Skeletal muscle satellite cell (primary cell): Measurements from ENCODE around the gene PEG3.

GRCh38 chr19:55406297-55407560 is 859 bp downstream of the UBE2S start:
- CAGE, long polyA plus RNA = no peak

DNA sequence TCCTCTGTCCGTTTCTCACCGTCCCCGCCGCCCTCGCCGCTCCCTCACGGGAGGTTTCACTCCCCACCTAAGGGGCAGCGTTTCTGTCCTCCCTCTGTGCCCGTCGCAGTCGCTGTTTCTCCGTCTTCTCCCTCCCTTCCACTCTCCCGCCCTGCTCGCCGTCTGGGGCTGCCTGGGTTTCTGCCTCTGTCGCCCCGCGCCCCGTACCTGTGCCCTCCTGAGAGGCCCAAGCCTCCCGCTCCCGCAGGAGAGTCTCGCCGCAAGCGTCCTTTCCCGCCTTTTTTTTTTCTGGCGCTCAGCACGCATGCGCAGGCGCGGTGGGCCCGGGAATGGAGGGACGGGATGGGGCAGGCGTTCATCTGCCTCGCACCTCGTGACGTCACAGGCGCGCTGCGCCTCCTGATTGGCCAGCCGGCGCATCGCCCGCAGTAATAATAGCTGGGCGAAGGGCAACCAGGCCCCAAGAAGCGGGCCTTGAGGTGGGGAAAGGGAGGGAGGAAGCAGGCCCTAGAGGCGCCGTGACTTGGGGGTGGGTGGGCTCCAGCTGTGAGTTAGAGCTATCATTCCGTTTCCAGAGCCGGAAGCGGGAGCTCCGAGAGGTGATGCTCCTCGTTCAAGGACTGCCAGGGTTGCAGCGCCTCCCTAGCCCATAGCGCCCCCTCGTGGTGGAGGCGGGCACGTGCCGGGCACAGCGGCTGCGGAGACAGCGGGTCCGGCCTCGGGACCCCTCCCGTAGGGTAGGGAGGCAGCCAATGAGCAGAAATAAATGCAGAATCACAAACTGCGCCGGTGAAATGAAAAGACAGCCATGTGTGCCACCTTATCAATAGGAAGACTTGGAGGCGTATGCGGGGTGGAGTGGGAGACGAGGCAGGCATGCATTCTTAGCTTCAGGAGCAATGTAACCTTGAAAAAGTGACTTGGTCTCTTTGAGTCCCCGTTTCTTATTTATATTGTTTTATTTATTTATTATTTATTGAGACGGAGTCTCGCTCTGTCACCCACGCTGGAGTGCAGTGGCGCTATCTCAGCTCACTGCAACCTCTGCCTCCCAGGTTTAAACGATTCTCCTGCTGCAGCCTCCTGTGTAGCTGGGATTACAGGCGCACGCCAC is 15.7 kb downstream of the SSC5D start:
- CAGE, long polyA plus RNA = no peak

DNA sequence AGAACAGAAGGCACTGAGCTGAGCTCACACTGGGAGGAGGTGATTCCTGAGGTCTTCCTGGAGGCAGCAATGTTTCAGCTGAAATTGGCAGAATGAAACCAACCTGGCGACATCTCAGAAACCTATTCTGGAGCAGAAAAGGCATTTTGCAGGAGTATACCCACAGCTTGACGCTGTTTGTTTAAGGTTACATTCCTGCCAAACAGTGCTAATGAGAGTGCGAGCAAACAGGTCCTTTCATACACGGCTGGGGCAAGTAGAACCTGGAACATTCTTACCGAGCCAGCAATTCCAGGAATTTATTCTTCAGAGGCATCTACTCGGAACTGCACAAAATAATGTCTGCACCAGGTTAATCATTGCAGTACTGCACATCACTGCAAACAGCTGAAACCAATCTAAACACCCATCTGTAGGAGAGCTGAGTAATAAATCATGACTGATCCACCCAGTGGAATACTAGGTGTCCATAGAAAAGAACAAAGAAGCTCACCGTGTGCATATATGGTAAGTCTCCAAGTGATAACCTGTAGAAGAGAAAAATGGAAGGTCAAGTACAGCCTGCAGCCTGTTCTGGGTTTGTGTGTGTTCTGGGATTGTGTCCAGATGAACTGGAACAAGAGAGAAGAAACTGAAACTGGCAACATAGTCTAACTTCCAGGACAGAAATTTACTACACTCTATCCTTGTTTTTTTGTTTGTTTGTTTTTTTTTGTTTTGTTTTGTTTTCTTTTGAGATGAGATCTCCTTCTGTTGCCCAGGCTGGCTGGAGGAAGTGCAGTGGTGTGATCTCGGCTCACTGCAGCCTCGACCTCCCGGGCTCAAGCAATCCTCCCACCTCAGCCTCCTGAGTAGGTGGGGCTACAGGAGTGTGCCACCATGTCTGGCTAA is 1.3 kb upstream of the ZNF579 start:
- CAGE, long polyA plus RNA = no peak

- CAGE, long polyA plus RNA = no peak
Observed at GRCh38 chr19:55640471-55640876, 328 bp upstream of the ZNF580 start.

- CAGE, long polyA plus RNA = no peak
Observed at GRCh38 chr19:55642425-55642729, 1.1 kb upstream of the ZNF581 start.

DNA sequence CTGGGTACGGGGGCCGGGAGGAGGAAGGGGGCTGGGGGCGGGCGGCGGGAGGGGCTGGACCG is 153 bp downstream of the ZNF581 start:
- CAGE, long polyA plus RNA = no peak

DNA sequence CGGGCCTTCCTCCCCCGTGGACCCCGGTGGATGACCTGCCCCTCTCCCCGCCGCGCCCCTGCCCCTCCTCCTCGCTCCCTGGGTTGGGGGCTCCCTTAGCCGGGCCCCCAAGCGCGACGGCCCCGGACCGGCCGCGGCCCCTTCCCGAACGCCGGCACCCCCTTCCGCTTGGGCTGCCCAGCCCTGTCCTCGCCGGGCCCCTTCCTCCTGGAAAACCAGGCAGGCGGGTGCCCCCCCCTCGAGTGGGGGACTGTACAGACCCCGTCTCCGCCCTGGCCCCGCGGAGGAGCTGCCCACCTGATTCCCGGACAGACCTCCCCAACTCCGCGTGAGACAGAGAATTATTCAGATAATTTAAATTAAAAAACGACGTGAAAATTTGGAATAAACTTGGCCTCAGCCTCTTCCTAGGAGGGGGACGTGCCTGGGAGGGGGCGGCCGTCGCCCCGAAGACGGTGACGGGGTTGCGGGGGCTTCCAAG is 2.0 kb upstream of the U2AF2 start:
- CAGE, long polyA plus RNA = no peak

DNA sequence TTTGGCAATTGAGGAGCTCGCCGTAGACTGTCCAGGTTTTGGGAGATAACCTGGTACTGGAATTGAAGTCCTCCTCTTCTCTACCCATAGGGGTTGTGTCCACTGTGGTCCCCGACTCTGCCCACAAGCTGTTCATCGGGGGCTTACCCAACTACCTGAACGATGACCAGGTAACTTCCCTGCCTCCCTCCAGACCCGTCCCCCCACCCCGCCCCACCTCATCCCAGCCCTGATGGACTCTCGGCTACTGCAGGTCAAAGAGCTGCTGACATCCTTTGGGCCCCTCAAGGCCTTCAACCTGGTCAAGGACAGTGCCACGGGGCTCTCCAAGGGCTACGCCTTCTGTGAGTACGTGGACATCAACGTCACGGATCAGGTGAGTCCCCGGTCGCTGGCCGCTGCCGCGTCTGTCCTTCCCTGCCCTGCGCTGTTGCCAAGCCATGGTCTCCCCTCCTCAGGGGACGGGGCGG is 6.6 kb upstream of the EPN1 start:
- CAGE, long polyA plus RNA = no peak

GRCh38 chr19:55668887-55669243 is 6.2 kb upstream of the EPN1 start:
- CAGE, long polyA plus RNA = no peak

DNA sequence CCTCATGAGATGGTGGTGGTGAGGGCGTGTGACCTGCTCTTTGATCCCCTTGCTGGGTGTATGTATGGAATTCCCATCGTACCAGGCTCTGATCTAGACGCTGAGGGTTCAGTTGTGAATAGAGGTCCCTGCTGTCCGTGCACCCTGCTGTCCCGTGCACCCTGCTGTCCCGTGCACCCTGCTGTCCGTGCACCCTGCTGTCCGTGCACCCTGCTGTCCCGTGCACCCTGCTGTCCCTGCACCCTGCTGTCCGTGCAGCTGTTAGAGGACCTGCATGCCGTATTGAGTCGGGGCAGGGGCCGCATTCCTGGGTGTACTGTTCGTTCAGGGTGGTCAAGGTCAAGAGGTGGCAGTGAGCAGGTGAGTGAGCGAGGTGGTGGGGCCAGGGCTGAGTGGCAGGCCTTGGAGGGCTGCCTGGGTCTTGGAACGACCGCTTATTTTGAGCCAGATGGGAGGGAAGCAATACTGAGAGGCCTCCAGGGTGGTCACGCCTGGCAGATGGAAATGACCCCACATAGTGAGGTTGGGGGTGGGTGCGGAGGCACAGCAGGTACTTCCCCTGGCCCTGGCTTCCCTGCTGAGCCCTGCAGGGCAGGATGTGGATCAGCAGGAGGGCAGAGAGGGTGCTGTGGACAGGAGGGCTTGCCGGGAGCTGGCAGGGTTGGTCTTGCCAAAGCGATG is 4.6 kb upstream of the EPN1 start:
- CAGE, long polyA plus RNA = no peak

GRCh38 chr19:55675817-55676379 is 872 bp downstream of the EPN1 start:
- CAGE, long polyA plus RNA = no peak

- CAGE, long polyA plus RNA = no peak
Observed at GRCh38 chr19:55676836-55677635, 2.0 kb downstream of the EPN1 start.

GRCh38 chr19:55705665-55706171 is 30.7 kb downstream of the EPN1 start:
- CAGE, long polyA plus RNA = no peak

DNA sequence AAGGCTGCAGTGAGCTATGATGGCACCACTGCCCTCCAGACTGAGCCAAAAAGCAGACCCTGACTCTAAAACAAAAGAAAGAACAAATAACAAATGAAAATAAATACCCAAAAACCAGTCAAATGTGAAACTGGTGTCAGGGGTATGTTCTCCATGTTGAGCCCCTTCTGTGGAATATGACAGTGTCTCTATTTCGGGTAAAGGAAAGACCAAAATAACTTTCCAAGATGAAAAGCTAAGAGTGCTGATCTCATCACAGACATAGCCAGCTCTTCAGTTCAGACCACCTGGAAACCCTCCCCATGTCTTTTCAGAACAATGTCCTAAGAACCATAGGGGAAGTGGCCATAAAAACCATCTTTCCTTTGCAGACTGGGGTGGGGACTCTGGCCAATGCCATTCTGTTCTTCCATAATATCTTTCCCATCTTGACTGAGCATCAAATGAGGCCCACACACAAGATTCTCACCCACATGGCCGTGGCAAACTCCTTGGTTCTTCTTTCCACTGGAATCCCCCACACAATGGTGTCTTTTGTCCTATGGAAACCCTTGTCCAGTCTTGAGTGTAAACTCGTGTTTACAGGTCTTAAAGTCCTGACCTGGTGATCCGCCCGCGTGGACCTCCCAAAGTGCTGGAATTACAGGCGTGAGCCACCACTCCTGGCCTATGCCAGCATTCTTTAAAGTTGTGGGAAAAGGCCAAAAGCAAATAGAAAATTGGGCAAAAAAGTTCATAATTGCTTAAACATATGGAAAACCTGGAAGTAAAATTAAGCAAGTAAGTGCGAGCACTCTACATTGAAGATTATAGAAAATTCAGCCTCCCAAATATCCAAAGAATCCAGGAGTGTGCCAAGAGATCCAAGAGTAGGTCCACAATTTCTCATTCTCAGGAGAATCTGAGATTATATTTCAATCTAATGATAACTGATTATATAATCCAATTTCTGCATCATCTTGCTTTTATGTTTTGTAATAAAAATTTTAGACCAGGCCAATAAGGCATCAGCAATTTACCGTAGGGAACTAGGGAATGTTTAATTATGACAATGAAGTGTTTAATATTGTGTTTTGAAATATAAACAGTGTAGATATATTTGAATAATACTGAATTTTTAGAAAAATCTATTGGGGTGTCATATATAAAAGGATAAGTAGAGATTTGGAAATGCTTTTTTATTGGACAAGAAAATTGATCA is 30.5 kb downstream of the NLRP9 start:
- CAGE, long polyA plus RNA = no peak

- CAGE, long polyA plus RNA = no peak
Observed at GRCh38 chr19:56085725-56086381, 35.2 kb downstream of the ZNF787 start.

GRCh38 chr19:56106233-56106881 is 14.7 kb downstream of the ZNF787 start:
- CAGE, long polyA plus RNA = no peak

DNA sequence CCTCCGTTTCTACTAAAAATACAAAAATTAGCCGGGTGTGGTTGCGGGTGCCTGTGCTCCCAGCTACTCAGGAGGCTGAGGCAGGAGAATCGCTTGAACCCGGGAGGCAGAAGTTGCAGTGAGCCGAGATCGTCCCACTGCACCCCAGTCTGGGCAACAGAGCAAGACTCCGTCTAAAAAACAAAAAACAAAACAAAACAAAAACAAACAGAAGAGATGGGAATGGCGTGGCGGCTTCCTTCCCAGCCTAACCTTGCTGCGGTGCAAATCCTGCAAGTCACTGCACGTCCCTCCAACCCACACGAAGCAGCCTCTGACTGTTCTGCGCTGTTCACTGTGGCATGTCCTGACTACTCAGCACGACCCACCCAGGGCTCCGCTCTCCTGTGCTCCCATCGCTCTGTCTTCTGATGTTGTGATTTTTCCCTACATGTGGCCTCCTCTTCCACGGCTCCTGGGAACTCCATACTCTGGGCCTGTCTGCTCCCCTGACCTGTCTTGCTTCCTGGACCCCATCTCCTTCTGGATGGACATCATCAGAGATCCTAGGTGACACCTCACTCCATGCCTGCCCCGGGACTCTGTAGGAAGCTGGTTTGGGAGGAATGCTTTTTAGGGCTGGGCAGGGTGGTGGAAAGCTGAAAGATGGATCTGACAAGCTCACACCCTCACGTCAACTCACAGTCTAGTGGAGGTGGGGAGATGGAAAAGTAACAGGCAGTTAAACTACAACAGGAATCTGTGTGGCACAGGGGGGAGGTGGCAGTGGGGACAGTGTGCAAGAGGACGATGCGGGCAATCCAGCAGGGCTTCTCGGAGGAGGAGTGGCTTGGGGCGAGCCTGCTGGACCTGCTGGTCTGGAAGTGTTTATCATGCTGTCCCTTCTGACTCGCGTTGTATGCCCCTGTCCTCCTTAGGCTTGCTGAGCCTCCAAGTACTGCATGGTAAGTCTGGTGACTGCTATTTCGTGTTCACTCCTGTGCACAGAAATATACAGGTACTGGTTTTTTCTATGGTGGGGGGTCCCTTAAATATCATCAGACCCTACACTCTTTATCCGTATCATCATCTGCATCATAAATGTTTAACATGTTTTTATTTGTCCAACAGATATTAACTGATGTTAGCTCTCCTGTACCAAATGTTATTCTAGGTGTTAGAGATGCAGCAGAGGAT is 18.8 kb downstream of the ZSCAN5A start:
- CAGE, long polyA plus RNA = no peak

- CAGE, long polyA plus RNA = no peak
Observed at GRCh38 chr19:56312902-56313561, 1.6 kb downstream of the ZSCAN5A start.

- CAGE, long polyA plus RNA = no peak
Observed at GRCh38 chr19:56403267-56404174, 611 bp upstream of the ZNF583 start.

- CAGE, long polyA plus RNA = no peak
Observed at GRCh38 chr19:56840342-56841522, at the start of gene PEG3. Gene PEG3, minus strand, starts transcription at chr19:56840726.